Cardiac muscle cell (in vitro differentiated cells and primary cell): ENCODE results near the genes CARNS1 and TCIRG1.

DNA sequence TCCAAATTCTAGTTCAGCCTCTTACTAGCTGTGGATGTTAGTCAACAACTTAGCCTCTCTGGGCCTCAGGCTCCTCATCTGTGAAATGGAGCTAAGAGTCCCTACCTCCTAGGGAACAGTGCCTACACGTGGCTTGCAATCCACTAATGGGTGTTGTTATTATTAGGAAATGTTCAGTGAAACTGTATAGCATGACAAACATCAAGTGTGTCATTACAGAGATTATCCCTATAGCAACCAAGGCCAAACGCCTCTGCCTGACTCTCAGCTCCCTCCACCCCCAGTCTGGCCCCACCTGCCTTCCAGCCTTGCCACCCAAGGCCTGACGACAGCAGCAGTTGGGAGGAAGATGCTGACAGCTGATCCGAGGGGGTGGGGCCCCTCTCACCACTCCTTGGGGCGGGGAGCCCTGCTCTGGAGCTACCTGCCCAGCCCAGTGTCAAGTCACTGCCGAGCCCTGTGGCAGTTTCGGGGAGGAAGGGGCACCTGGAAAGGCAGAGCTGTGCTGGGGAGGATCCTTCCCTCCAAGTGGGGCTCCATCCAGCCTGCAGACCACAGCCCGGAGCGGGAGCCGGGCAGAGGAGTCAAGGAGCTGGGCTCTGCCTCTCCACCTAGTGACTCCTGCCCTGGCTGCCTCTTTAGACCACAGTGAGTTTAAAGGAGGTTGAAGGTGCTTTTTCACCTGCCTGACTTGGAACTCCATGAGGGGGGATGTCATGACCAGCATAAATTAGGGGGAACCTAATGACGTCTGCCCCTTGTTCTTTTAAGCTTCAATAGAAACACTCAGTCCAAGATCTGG lies 1.5 kb upstream of the RHOD start:
- RAMPAGE, long total RNA, result no peak
- RRBS, result no CpG with 5 or more reads among the region's 11 CpGs

- RAMPAGE, long total RNA, result no peak
- RRBS, result 9% methylated on average over 4 of the region's 51 CpGs
Observed at GRCh38 chr11:67056951-67058147, 702 bp downstream of the RHOD start.

- RAMPAGE, long total RNA, result no peak
- RRBS, result 0% methylated on average over 1 of the region's 53 CpGs
Observed at GRCh38 chr11:67071243-67072138, 14.8 kb downstream of the RHOD start.

GRCh38 chr11:67159450-67159975 lies 40.5 kb downstream of the KDM2A start:
- RAMPAGE, long total RNA, result no peak
- RRBS, result no CpG with 5 or more reads among the region's 1 CpG

DNA sequence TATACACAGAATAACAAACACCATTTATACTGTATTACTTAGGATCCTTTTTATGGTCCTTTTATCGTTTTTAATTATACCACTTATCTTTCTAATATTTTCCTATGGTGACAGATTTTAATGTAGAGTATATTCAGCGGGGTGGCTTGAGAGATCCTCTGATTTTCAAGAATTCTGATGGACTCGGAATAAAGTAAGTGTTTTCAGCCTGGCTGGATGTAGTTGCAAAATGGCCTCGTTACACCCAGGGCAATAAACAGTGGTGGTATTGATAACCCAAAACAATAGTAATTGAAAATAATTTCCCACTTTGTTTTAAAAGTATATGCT lies 62.1 kb downstream of the KDM2A start:
- RAMPAGE, long total RNA, result no peak
- RRBS, result no CpG with 5 or more reads among the region's 4 CpGs

GRCh38 chr11:67253283-67253684 lies 13.0 kb upstream of the GRK2 start:
- RAMPAGE, long total RNA, result no peak
- RRBS, result no CpG with 5 or more reads among the region's 6 CpGs

DNA sequence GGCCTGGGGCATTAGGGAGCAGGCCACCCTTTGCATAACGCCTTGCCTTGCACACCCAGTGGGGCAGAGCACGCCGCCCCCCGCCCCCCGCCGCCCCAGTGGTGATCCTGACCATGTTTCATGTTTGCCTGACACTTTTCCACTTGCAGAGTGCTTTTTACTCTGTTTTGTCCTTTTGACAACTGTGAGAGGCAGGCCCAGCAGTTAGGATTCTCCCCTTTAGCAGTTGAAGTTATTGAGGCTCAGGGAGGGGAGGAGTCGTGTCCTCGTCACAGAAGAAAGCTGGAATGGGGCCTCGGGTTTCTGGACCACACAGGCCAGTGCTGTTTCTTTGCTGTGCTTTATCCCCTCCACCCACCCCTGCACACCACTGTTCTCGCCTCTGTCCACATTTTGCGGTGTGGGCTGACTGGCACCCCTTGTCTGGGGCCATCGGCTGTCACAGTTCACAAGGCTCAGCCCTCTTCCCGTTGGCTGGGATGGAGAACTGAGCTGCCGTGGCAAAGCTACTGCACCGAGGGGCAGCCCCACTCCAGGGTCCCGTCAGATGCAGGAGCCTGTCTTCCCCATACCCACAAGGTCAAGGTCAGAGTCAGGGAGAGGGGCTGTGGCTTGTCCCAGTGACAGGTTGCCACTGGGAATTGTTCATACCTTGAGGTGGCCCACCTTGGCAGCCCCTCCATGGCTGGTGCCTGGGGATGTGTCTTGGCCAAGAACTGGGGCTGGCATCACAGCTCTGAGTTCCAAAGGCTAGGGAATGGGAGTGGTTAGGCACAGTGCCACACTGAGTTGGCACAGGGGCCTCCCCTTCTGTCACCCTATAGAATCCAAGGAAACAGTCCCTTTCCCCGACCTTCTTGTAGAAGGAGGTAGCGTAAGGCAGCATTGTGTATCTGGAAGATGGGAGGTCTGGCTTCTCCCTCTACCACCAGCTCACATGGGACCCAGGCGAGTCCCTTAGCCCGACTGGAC lies 3.1 kb downstream of the GRK2 start:
- RAMPAGE, long total RNA, result no peak
- RRBS, result no CpG with 5 or more reads among the region's 20 CpGs

DNA sequence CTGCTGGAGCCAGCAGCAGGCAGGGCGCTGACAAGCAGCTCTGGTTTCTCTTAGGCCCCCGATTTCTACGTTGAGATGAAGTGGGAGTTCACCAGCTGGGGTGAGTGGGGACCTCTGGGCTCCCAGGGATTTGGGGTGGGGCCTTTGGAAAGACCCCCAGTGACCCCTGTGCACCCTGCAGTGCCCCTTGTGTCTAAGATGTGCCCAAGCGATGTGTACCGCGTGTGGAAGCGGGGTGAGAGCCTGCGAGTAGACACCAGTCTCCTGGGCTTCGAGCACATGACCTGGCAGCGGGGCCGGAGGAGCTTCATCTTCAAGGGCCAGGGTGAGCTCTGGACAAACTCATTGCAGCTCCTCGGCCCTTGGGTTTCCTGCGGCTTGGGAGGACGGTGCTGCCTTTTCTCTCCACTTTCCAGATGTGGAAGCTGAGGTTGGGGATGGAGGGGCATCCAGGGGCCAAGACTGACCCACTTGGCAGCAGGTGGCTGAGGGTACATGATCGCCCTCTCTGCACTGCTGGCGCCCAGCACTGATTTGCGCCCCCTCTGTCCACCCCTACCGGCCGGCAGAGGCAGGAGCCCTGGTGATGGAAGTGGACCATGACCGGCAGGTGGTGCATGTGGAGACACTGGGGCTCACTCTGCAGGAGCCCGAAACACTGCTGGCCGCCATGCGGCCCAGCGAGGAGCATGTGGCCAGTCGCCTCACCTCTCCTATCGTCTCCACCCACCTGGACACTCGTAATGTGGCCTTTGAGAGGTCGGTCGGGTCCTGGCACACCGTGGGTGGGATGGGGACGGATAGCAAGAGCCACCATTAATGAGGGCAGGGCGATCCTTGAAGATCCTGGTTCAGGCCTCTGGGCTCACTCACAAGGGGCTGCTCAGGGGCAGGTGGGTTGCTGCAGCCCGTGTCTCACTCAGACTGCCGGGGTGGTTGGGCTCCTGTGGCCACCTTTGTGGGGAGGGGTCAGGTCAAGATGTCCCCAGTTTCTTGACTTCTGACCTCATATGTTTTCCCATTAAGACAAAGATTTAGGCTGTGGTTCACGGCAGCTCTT lies 2.6 kb downstream of the ANKRD13D start:
- RAMPAGE, long total RNA, result no peak
- RRBS, result no CpG with 5 or more reads among the region's 35 CpGs

DNA sequence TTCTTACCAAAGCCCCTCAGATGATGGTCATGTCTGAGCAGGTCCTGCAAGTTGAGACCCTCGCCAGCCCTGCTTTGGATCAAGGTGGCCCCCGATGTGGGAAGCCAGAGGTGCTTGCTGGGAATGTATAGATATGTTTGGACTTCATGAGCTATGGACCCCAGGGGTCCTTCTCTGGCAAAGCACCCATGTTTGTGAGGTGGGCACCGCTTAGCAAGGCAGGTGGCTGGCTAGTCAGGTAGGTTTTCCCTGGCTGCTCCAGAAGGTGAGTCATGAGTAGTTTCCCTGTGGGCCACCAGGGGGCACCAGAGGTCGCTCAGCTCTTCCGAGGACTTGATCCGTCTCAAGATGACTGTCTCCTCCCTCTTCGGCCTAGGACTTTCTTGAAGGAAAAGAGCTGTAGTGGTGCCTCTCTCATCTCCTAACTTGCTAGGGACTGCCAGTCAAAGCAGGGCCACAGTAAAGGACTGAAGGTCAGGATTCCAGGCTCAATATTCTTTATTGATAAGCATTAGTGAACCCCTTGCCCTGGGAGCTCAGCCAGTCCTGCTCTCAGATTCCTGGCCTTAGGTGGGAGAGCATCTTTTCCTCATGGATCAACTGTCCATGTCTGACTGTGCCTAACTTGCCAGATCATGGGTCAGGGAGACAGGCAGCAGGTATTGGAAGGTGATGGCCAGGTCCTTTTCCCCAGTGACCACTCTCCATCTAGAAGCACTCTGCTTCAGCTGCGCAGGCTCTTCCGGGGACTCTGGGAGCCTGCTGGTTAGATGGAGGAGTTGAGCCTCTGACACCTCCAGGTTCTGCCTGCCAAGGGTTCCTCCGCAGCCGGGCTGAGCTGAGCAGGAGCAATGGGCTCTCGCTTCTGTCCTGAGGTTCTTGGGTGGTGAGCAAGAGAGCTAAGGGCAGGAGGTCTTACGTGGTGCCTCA lies 2.0 kb downstream of the POLD4 start:
- RAMPAGE, long total RNA, result no peak
- RRBS, result 82% methylated on average over 3 of the region's 13 CpGs

- RAMPAGE, long total RNA, result no peak
- RRBS, result no CpG with 5 or more reads among the region's 6 CpGs
Observed at GRCh38 chr11:67355237-67355762, 2.0 kb upstream of the POLD4 start.

- RAMPAGE, long total RNA, result no peak
- RRBS, result no CpG with 5 or more reads among the region's 11 CpGs
Observed at GRCh38 chr11:67365710-67366330, 7.6 kb downstream of the CLCF1 start.

- RAMPAGE, long total RNA, result no peak
- RRBS, result 4% methylated on average over 42 of the region's 70 CpGs
Observed at GRCh38 chr11:67415156-67415895, at the start of gene CARNS1. Gene CARNS1 (plus strand): TSS chr11:67415678.

DNA sequence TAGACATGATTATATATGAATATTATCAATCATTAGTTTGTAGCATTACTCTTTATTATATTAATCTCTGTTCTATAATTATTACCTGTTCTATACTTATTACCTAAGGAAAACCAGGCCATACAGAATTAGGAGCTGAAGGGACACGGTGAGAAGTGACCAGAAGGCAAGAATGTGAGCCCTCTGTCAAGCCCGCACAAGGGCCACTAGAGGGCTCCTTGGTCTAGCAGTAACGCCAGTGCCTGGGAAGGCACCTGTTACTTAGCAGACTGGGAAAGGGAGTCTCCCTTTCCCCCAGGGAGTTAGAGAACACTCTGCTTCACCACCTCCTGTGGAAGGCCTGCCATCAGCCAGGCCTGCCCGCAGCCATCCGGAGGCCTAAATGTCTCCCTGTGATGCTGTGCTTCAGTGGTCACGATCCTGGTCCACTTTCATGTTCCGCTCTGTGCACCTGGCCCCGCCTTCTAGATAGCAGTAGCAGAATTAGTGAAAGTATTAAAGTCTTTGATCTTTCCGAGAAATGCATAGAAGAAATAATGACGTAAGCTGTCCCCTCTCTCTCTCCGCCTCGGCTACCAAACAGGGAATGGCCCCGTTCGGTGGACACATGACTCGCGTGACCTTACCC lies 10.9 kb upstream of the GSTP1 start:
- RAMPAGE, long total RNA, result no peak
- RRBS, result no CpG with 5 or more reads among the region's 16 CpGs

DNA sequence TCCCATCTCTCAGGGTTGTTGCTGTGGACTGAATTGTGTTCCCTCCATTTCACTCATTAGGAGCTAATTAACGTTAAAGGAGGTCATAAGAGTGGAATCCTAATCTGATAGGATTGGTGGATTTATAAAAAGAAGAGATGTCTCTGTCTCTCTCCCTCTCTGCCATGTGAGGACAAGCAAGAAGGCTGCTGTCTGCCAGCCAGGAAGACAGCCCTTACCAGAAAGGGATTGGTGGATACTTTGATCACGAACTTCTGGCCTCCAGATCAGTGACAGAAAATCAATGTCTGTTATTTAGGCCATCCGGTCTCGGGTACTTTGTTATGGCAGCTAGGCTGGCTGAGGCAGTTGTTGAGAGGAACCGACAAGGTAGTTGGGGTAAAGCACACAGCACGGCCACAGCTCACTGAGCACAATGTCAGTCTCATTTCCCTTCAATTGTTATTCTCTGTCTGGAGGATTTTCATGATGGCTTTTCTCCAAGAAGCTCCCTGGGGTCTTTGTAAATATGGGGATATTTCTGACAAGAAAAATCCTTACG lies 72.8 kb upstream of the ALDH3B2 start:
- RAMPAGE, long total RNA, result no peak
- RRBS, result no CpG with 5 or more reads among the region's 7 CpGs

- RAMPAGE, long total RNA, result no peak
- RRBS, result no CpG with 5 or more reads among the region's 8 CpGs
Observed at GRCh38 chr11:67843196-67843511, 160.7 kb downstream of the UNC93B1 start.

GRCh38 chr11:68014270-68015081 lies 4.3 kb downstream of the ALDH3B1 start:
- RAMPAGE, long total RNA, result no peak
- RRBS, result no CpG with 5 or more reads among the region's 20 CpGs

GRCh38 chr11:68038643-68039149 lies at the start of gene TCIRG1:
Gene TCIRG1 (plus strand): TSS chr11:68039025.
- RAMPAGE, long total RNA, result no peak
- RRBS, result 2% methylated on average over 24 of the region's 40 CpGs

- RAMPAGE, long total RNA, result no peak
- RRBS, result 100% methylated on average over 1 of the region's 18 CpGs
Observed at GRCh38 chr11:68046201-68047079, 7.6 kb downstream of the TCIRG1 start.

- RAMPAGE, long total RNA, result no peak
- RRBS, result no CpG with 5 or more reads among the region's 5 CpGs
Observed at GRCh38 chr11:68082295-68082920, 38.8 kb downstream of the CHKA start.

- RAMPAGE, long total RNA, result no peak
- RRBS, result no CpG with 5 or more reads among the region's 4 CpGs
Observed at GRCh38 chr11:68122970-68123429, 1.8 kb upstream of the CHKA start.